Aortic smooth muscle cell (primary cell): ENCODE measurements around a stretch of chr13.

- RRBS, result no CpG with 5 or more reads among the region's 2 CpGs
These were observed 105.2 kb downstream of the MBNL2 start for GRCh38 chr13:97327316-97327837.

- RRBS, result no CpG with 5 or more reads among the region's 8 CpGs
These were observed 62.6 kb upstream of the RAP2A start for GRCh38 chr13:97371116-97371938.

GRCh38 chr13:98267102-98267626, 90.1 kb upstream of the RNF113B start:
- RRBS, result no CpG with 5 or more reads among the region's 11 CpGs

GRCh38 chr13:98315503-98315980, 138.5 kb upstream of the RNF113B start:
- RRBS, result no CpG with 5 or more reads among the region's 9 CpGs

DNA sequence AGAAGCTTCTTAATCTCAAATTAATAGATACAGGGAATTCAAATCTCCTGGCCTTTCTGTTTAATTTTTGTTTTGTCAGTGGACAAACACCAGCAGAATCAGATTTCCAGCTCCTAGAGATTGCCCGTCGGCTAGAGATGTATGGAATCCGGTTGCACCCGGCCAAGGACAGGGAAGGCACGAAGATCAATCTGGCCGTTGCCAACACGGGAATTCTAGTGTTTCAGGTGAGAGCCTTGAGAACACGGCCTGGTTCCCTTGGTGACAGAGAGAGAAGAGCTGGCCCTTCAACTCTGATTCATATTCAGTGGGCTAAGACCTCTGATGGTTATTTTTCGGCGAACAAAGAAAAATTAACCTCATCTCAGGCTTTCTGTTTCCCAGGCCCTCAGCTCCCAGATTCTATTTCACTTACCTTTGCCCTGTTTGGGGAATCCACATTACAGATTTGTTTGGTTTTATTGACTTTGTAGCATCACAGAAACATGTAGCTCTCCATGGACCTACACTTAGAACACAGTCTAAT, 191.3 kb downstream of the STK24 start:
- RRBS, result no CpG with 5 or more reads among the region's 10 CpGs

DNA sequence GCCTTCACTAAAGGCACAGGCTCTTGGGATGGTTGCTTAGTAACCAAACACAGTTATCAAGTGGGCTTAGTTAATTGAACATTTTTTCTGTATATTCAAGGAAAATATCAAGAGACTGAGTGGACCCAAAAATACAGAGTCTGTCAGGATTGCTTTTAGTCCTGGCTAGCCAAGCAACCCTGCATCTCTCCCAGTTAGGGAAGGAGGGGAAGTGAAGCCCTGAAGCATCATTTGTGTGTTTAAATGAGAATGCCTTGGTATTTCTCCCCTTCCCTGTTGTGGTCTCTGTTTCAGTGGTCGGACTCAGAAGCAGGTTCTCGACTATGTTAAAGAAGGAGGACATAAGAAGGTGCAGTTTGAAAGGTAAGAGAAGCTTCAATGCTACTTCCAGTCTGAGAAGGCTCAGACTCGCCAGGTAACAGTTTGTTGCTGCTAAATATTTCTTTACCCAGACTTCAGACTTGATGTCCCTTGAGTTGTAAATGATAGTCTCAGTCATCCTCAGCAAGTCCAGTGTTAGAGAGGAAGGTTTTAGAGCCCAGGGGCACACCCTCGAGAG, 186.3 kb downstream of the STK24 start:
- RRBS, result no CpG with 5 or more reads among the region's 4 CpGs

DNA sequence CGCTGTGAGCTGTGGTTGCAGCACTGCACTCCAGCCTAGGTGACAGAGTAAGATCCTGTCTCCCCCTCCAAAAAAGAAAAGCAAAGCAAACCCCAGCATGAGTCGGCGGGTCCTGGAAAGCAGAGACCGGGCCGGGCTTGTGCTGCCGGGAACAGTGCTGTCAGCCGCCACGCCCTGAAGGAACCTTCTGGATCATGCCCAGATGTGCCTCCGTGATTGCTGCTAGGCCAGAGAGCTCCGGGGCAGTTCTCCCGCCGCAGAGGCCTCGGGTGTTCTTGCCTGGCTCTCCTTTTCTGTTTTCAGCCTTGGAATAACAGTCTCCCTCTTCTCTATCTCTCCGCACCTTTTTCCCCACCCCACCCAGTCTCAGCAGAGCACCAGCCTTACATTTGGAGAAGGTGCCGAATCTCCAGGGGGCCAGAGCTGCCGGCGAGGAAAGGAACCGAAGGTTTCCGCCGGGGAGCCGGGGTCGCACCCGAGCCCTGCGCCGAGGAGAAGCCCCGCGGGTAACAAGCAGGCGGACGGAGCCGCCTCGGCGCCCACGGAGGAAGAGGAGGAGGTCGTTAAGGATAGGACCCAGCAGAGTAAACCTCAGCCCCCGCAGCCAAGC, 181.9 kb downstream of the STK24 start:
- RRBS, result 84% methylated on average over 5 of the region's 35 CpGs

- RRBS, result no CpG with 5 or more reads among the region's 25 CpGs
These were observed 128.8 kb downstream of the STK24 start for GRCh38 chr13:98447952-98448647.

- RRBS, result no CpG with 5 or more reads among the region's 29 CpGs
These were observed 124.9 kb downstream of the STK24 start for GRCh38 chr13:98451570-98452873.

DNA sequence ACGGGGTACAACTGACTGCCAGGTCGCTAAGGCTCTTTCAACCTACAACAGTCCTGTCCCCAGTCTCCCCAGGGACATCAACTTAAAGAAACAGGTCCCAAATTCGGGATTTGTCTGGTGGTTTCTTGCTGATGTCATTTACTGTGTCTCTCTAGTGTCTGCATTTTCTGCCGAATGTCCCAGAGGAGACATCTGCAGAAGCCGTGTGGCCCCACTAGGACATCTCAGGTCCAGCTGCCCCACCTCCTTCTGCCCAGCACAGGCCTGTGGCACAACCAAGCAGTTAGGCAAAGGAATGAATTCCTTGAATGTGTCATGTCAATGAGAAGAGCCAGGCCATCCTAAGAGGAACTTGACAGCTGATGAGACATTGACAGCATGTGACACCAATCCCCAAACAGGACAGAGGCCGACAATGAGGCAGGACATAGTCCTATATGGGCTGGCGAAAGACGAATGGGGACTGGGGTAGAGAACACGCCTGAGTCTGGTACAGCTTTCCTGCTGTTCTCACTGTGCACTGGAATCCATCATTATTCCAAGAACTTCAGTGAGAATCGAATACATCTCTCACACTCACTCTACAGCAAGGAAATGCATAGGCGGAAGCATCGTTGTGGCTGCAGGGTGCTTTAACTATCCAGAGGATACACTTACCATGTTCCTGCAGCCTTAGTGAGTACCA, 109.3 kb downstream of the STK24 start:
- RRBS, result no CpG with 5 or more reads among the region's 12 CpGs

GRCh38 chr13:98483855-98484347, 93.0 kb downstream of the STK24 start:
- RRBS, result no CpG with 5 or more reads among the region's 10 CpGs

GRCh38 chr13:98507558-98508052, 69.3 kb downstream of the STK24 start:
- RRBS, result no CpG with 5 or more reads among the region's 3 CpGs

- RRBS, result no CpG with 5 or more reads among the region's 17 CpGs
These were observed 53.3 kb downstream of the STK24 start for GRCh38 chr13:98523325-98524194.

DNA sequence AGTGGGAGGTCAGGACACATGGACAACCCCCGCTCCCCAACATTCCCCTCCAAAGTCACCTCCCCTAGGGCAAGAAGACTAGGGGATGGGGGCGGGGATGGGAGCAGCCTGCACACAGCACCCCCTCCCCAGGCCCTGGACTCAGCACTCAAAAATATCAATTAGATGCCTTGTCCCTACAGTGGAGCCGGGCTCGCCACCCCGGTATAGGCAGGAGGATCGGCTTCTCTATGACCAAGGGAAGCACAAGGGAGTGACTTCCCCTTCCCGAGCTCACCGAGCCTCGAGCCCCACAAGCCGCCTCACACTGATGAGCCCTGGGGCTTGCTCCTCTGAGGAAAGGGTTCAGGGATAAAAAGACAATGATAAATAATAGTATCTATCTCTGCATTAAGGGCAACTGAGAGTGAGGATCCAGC, 51.5 kb downstream of the STK24 start:
- RRBS, result no CpG with 5 or more reads among the region's 10 CpGs

- RRBS, result no CpG with 5 or more reads among the region's 17 CpGs
These were observed 48.0 kb downstream of the STK24 start for GRCh38 chr13:98528814-98529327.

GRCh38 chr13:98541126-98542090, 35.5 kb downstream of the STK24 start:
- RRBS, result no CpG with 5 or more reads among the region's 12 CpGs

DNA sequence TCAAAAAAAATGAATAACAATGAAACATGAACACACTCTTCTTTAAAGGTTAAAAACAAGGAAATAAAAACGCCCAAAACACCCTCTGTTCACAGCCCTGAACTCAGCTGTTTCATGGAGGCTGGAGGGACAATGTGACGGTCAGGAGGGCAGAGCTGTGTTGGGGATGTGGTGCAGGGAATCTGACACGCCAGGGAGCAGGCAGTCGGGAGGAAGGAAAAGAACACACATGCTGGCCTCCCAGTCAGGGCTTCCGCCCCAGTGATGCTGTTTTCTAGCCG, 10.8 kb downstream of the STK24 start:
- RRBS, result no CpG with 5 or more reads among the region's 6 CpGs

DNA sequence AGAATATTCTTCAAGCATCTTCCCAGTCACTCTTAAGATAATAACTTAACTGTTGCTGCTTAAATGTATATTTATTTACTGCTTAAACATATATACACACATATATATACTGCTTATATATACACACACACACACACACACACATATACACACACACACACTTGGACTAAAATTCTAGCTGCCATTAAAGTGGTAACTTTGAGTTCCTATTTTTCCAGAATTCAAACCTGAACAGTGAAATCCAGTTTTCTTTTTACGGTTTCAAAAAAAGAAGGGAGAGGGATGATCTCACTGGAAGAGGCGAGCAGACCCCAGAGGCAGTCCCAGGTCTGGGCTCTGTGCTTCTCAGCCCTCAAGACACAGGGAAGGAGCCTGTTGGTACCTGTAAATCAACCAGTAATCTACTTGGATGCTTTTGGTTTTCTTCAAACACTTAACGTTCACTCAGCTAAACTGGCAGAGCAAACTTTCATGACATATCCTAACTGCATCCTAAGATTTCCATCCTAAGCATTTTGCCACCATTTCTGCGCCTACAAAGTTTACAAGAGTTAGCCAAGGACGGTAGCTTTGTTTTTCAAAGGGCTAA, 1.5 kb downstream of the STK24 start:
- RRBS, result no CpG with 5 or more reads among the region's 5 CpGs

GRCh38 chr13:98946636-98947408, 31.0 kb downstream of the DOCK9 start:
- RRBS, result no CpG with 5 or more reads among the region's 5 CpGs

DNA sequence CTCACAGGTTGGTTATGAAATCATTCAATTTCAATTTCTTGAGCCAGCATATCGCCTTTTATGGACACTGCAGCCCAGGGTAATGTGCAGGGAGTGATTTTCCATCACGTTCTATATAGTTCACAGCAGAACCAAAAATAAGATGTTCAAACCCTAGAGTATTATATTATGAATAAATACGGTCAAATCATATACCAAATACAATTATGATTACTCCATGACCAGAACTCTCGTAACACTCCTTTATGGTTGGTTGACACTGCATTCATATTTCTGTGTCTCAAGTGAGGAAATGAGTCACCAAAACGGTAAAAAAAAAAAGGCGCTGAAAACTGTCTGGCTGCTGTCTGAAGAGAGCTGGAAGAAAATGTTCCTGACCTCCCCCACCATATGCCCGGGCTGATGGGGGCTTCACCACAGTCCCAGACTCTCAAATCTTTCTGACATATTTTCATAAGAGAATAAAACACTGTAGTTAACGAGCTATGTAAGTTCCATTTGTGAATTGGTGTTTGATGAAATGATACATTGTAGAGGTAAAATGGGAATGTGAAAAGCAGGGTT, 75.7 kb upstream of the UBAC2 start:
- RRBS, result no CpG with 5 or more reads among the region's 8 CpGs